Peyer's patch (tissue), 4 donors: ENCODE measurements around the gene CCBE1.

- PRO-cap = bidirectional peak, plus-strand start at chr18:59697645, minus-strand start at chr18:59697422
- RAMPAGE, long total RNA, 4 experiments = start-site peak on the minus strand in 3 of 4 experiments, at chr18:59697366-59697435 at its widest, 12 to 62 reads per replicate
Observed at GRCh38 chr18:59697192-59697570, at the start of gene CCBE1. TSS of gene CCBE1 (minus strand) at chr18:59697423.

DNA sequence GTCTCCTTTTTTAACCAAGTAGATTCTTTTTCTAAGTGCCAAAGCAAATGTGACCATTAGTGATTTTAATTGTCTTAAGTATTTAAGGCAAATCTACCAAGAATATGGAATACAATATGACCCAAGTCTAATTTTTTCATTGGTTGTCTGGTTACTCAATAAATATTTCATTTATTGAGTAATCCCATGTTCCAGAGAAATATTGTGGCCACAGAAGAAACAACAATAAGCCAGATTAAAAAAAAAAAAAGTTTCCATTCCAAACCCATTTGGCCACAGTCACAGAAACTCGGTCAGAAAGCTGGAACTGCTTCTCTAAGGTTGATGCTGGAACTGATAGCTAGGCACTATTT lies 71.8 kb upstream of the CCBE1 start:
- PRO-cap = no peak
- RAMPAGE, long total RNA, 4 experiments = no peak in any of the 4 experiments

- PRO-cap = no peak
- RAMPAGE, long total RNA, 4 experiments = no peak in any of the 4 experiments
Observed at GRCh38 chr18:59907122-59907657, 7.4 kb downstream of the PMAIP1 start.

GRCh38 chr18:61553885-61554301 lies 220.7 kb downstream of the CDH20 start:
- PRO-cap = no peak
- RAMPAGE, long total RNA, 4 experiments = no peak in any of the 4 experiments

DNA sequence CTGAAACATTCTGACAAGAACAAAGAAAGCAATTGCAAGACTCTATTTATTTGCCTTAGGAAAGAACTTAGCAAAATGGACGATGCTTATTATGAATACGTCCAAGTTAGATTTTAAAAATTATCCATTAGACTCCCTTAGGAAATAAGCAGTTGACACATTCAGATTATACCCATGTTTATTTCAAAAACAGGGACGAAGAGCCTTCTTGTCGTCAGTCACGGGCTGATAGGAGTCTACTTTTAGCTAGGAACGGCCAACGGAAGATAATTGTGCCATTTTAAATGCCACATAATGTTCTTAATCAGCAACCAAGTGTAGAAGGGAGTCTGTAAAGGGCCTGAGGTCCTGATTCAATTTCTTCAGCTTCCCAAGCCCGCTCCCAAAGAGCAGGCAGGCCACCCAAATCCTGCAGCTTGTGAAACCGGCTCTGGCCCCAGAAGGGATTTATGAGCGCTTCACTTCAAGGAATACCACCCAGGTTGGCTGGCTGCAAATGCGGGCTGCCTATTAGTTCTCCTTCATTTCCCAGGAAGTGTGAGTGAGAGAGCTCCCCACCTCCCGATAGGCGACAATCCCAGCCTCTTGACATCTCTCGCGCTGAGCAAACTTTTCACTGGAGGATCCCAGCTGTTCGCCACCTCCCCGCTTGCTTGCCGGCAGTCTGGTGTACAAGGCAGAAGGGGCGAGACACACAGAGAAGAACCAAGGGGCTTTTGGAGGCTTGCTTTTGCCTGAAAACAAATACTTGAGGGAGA lies 272.9 kb downstream of the CDH20 start:
- PRO-cap = no peak
- RAMPAGE, long total RNA, 4 experiments = no peak in any of the 4 experiments

DNA sequence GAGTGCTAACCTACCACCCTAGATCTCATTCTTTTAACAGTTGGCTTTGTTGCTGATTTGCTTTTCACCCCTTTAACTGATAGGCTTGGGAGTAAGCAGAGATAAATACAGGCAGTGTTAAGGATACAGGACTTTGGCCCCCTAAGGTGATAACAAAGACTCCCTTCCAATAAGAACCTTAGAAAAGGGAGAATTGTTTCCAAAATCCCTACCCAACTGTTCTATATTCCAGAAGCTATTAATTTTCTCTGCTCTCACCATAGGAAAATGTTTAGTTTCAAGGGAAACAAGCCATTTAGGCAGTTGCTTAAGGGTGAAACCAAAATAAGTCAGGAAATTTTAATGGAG lies 238.9 kb downstream of the RNF152 start:
- PRO-cap = no peak
- RAMPAGE, long total RNA, 4 experiments = no peak in any of the 4 experiments

DNA sequence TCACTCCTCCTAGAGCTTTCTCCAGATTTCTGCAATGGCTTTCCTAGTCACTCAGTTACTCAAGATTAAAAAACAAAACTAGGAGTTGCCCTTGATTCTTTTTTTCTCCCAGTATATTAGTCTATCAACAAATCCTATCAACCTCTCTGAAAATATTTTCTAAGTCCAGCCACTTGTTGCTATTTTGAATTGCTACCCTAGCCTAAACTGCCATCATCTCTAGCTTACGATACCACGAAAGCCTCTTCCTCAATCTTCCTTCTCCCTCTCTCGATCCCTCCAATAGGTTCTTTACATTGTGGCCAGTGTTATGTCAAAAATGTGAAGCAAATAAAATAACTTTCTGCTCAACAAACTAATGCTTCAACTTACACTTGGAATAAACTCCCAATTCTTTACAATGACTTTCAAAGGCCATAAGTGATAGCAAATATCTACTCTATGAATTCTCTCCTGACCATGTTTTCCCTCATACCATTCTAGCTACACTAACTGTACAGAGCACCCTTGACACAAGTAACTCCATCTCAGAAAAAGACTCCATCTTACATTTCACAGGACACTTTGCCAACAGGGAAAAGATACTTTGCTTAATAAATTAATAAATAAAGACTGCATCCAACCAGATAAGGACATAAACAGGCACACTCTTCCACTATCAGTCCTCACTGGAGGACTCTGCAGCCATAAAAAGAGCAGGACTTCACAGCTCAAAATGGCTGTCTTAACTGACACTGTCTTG lies 129.4 kb downstream of the PIGN start:
- PRO-cap = no peak
- RAMPAGE, long total RNA, 4 experiments = start-site peak on the minus strand in 1 of 4 experiments, centred at position 461 of the sequence, 10 reads per replicate

DNA sequence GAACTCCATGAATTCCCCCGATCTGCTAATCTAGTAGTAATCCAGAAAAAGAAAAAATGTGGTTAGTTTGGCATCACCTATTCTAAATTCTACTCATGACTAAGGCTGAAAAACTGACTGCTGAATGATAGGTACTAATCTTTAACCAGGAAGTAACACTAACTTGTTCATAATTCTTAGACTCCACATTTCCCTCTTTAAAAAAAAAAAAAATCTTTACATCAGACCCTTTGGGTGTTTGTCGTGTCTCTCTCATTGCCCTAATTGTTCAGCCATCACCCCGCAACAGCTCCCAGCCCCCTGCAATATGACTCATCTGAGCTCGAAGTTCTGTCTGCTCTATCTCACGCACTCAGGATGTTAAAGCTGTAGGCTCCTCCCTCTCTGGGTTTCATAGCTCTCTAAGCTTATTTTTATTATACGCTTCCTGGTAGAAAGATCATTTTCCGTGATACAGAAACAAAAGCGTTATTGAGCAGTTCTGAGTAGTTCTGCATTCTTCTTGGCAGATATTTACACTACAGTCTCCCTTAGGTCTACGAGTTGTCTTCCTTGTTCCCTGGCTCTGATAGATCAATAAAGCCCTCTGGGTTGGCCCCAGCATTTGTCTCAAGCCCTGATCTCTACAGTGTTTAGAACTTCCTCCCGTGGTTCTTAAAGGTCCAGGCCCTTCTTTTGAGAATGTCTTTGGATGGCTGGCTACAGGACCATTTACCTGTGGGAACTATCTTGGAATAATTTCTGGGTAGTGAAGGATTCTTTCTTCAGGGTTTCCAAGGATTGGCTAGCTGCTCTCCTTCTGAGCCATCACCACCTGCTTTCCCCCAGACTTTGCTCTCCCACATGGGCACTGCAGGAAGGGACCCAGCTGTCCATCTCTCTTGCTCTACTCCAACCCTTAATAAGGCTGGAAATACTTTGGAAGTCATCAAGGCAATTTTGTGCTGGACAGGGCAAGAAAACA lies 95.7 kb downstream of the TNFRSF11A start:
- PRO-cap = bidirectional peak, plus-strand start at position 443 of the sequence, minus-strand start at position 302 of the sequence
- RAMPAGE, long total RNA, 4 experiments = no peak in any of the 4 experiments

DNA sequence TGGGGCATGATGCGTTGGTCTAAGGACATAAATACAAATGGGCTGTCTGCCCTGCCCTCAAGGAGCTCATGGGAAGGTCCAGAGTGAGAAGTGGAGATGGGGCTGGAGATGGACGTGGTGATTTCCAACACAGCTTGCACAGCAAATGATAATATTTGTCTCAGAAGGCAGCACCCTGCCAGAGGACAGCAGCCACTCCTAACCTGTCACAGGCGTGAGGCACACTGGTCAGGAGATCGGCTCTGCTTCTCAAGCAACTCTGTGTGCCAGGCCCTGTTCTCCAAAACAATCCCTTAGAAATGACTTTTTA lies 25.5 kb upstream of the ZCCHC2 start:
- PRO-cap = no peak
- RAMPAGE, long total RNA, 4 experiments = no peak in any of the 4 experiments

DNA sequence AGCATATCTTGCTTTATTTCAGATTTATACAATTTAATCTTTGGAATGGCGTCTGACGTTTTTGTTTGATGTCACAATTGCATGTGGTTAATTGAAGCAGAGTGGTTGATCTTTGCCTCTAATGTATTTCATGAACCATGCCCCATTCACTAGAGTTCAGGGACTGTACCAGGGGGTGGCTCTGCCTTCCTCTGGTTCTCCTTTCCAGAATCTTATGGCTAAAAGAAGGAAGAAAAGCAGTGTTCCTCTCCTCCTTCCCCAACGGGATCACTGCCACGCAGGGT lies 24.0 kb upstream of the ZCCHC2 start:
- PRO-cap = no peak
- RAMPAGE, long total RNA, 4 experiments = no peak in any of the 4 experiments

DNA sequence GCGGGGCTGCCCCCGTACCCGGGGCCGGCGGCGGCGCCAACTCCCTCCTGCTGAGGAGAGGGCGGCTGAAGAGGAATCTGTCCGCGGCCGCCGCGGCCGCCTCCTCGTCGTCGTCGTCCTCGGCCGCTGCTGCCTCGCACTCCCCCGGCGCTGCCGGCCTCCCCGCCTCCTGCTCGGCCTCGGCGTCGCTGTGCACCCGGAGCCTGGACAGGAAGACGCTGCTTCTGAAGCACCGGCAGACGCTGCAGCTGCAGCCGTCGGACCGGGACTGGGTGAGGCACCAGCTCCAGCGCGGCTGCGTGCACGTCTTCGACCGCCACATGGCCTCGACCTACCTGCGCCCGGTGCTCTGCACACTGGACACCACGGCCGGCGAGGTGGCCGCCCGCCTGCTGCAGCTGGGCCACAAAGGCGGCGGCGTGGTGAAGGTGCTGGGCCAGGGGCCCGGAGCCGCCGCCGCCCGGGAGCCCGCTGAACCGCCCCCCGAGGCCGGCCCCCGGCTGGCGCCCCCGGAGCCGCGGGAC lies 715 bp downstream of the PHLPP1 start:
- PRO-cap = bidirectional peak, plus-strand start at position 238 of the sequence, minus-strand start at position 270 of the sequence
- RAMPAGE, long total RNA, 4 experiments = start-site peak on the plus strand in 1 of 4 experiments, centred at position 135 of the sequence, 6 reads per replicate

GRCh38 chr18:62785031-62785673 lies 69.8 kb downstream of the PHLPP1 start:
- PRO-cap = no peak
- RAMPAGE, long total RNA, 4 experiments = start-site peak on the plus strand in 1 of 4 experiments, at chr18:62784976-62785791 at its widest, 13 reads per replicate

- PRO-cap = bidirectional peak, plus-strand start at chr18:63099998, minus-strand start at chr18:63099854
- RAMPAGE, long total RNA, 4 experiments = no peak in any of the 4 experiments
Observed at GRCh38 chr18:63099780-63100084, 219.8 kb downstream of the BCL2 start.

- PRO-cap = bidirectional peak, plus-strand start at chr18:63157689, minus-strand start at chr18:63157568
- RAMPAGE, long total RNA, 4 experiments = no peak in any of the 4 experiments
Observed at GRCh38 chr18:63157406-63158541, 161.8 kb downstream of the BCL2 start.

DNA sequence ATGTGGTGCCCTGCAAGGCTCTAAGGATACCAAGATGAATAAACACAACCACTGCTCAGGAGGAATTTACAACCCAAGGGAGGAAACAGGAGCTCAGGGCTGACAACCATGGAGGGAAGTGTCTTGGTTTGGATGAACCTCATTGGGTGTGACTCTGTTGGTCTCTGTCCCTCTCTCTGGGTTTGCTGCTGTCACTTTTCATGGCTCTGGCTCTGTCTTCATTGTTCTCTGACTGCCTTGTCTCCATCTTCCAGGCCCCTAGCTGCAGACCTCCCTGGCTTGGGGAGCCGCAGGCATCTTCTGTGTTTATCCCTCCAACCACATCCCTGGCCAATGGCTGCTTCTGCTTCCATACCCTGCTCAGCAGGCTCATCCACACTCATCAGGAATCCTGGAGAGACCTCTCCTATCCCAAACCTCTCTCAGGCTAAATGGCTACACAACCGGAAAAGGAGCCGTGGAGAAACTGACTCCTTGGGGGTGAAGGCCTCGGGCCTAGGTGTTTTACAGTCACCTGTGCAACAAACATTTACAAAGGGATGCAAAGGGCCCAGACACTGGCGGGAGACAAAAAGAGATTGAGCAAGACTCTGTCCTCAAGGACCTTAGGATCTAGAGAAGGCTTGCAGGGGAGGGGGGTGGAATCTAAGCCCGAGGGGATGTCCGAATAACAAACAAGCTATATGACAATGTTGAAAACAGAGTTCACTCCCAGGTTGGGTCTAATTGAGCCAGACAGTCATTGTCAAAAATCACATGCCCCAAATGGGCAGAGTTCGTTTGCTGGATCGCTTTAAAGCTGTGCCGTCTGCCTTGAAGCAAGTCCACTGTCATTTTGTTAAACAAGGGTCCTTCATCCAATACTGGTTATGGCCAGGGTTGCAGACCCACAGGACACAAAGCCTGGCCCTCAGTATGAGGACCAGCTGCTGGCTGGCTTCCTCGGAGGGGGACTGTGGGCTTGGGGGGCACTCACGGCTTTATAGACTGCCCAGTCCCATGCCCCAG lies 154.1 kb downstream of the BCL2 start:
- PRO-cap = no peak
- RAMPAGE, long total RNA, 4 experiments = no peak in any of the 4 experiments

- PRO-cap = bidirectional peak, plus-strand start at chr18:63207369, minus-strand start at chr18:63207254
- RAMPAGE, long total RNA, 4 experiments = no peak in any of the 4 experiments
Observed at GRCh38 chr18:63206718-63207579, 112.6 kb downstream of the BCL2 start.

DNA sequence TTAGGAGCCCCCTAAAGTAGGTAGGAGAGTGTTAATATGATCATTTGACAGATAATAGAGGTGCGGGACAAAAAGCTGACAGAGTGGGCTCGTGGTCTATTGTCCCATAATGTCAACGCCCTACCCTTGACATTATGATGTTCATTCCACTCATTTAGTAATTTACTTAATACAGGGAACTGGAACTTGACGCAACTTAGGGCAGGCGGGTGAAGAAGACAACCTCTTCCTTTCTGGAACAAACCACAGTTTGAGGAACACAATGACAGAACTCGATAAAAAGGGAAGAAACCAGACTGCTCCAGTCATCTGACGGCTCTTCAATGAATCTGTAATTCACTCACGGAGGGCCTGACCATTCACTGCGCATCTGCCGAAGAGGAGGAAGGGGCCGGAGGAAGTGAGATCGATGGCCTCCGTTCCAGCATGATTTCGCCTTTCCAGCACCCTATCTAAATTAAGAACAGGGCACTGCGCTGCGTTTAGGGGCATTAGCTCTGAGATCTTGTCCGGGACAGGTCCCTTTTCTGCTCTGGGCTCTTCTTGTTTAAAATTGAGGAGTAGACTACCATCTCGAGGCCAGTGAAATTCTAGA lies 83.1 kb downstream of the BCL2 start:
- PRO-cap = no peak
- RAMPAGE, long total RNA, 4 experiments = no peak in any of the 4 experiments

DNA sequence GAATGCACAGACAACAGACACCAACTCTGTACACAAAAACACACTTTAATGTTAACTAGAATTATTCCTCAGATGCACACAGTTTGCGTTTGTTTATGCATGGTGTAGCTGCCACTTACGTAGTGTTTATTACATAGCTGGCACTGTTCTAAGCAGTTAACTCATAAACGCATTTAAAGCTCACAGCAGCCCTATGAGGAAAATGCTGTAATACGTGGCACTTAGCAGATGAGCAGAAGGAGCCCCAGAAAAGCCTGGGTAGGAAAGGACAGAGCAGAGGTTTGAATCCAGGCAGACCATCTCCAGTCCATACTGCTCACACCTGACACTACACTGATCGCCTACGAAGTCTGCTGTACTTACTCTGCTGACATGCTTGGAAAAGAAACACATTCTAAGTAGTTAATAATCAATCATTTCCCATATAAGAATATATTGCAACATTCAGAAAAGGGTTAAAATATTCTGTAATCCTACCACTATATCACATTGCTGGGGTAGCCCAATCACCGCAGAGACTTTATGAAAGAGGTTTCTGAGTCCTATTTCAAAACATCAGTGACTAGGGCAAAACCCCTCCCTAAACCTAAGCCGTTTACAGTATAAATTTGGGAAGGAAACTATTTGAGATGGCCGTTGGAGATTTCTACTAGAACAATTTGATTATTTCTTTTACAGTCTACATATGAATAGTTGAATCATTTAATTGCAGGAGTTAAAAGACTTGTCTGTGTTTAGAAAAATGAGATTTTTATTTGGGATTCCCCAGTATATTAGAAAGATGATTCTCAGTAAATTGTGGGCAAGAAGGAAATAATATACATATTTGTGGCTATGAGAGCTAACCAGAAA lies 66.4 kb downstream of the BCL2 start:
- PRO-cap = no peak
- RAMPAGE, long total RNA, 4 experiments = no peak in any of the 4 experiments

DNA sequence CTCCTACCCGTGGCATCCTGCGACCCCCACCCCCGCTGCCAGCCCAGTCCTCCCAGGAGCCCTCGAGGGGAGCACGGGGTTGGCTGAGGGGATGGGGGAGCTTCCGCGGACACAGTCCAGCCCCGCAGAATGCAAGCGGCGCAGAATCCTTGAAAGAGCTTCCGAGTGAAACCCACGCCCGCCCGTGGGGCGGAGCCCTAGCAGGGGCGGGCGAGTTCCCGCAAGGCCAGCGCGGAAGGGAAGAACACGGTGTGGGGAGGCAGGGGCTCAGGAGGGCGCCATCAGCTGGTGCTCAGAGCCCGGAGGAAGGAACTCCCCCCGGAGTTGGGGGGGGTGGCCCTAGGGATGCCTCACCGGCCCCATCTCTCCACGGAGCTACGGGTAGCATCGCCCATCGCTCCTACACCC lies 12.6 kb upstream of the HMSD start:
- PRO-cap = unidirectional peak, plus-strand start at position 203 of the sequence; unidirectional peak, plus-strand start at position 249 of the sequence
- RAMPAGE, long total RNA, 4 experiments = no peak in any of the 4 experiments

GRCh38 chr18:66640524-66640795 lies 36.6 kb upstream of the CDH19 start:
- PRO-cap = no peak
- RAMPAGE, long total RNA, 4 experiments = no peak in any of the 4 experiments